Mucosa of descending colon (tissue), 1 donor: ENCODE results near the gene TRABD2A.

- PRO-cap = unidirectional peak, minus-strand start at chr2:74816619
Observed at GRCh38 chr2:74816455-74816917, 17.4 kb upstream of the HK2 start.

GRCh38 chr2:74869296-74870006 lies 35.5 kb downstream of the HK2 start:
- PRO-cap = bidirectional peak, plus-strand start at chr2:74869789, minus-strand start at chr2:74869592

DNA sequence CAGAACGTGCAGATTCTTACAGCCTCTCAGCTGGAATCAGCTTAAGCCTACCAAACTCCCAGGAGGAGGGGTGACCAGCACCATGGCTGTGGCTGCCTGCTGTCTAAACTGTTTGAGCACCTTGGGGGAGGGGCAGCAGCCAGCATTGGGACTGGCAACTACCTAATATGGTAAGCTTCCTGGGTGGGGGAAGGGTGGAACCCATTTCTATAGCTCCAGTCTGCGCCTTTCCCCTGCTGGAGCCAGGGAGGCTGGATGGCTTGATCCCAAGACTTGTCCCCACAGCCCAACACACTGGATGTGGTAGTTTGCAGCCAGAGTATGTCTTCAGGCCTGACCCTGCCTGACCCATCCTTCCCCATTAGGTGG lies 10.7 kb upstream of the POLE4 start:
- PRO-cap = no peak

GRCh38 chr2:75605703-75606622 lies 40.6 kb upstream of the MRPL19 start:
- PRO-cap = no peak

GRCh38 chr2:75702140-75702562 lies 8.6 kb downstream of the GCFC2 start:
- PRO-cap = no peak

DNA sequence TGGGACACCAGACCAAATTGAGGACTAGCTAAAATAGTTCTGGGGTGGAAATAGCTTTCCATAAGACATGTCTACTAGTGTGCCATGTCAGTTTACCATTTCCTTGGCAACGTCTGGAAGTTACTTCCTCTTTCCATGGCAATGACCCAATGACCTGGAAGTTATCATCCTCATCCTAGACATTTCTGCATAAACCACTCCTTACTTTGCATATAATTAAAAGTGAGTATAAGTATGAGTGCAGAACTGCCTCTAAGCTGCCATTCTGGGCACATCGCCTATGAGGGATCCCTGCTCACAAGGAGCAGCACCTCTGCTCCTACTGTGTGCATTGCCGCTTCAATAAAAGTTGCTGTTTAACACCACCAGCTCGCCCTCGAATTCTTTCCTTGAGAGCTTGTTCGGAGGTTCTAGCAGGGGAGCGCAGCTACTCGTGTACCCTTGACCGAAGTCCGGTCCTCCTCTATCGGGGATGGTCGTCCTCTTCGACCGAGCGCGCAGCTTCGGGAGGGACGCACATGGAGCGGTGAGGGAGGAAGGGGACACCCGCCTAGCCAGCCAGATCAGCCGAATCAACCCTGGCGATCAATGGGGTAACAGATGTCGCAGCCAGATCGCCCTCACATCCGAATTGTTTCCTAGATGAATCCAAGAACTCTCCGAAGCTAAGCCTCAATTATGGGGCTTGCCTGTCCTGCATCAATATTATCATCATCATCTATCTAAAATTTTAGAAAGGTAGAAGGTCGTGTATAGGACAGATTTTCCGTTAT lies 734.3 kb upstream of the GCFC2 start:
- PRO-cap = no peak

DNA sequence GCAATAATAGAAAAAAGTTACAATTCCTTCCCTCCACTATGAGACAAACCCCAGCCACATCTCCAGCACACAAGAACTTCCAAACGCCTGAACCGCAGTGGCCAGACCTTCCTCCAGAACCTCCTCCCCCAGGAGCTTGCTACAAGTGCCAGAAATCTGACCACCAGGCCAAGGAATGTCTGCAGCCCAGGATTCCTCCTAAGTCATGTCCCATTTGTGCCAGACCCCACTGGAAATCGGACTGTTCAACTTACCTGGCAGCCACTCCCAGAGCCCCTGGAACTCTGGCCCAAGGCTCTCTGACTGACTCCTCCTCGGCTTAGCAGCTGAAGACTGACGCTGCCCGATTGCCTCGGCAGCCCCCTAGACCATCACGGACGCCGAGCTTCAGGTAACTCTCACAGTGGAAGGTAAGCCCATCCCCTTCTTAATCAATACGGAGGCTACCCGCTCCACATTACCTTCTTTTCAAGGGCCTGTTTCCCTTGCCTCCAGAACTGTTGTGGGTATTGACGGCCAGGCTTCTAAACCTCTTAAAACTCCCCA lies 431.6 kb downstream of the LRRTM4 start:
- PRO-cap = no peak

- PRO-cap = no peak
Observed at GRCh38 chr2:77831856-77832244, 309.7 kb upstream of the LRRTM4 start.

- PRO-cap = no peak
Observed at GRCh38 chr2:78260073-78260348, 737.8 kb upstream of the LRRTM4 start.

GRCh38 chr2:78779484-78780108 lies 245.9 kb upstream of the REG3G start:
- PRO-cap = no peak

GRCh38 chr2:79001231-79001642 lies 24.3 kb upstream of the REG3G start:
- PRO-cap = no peak

DNA sequence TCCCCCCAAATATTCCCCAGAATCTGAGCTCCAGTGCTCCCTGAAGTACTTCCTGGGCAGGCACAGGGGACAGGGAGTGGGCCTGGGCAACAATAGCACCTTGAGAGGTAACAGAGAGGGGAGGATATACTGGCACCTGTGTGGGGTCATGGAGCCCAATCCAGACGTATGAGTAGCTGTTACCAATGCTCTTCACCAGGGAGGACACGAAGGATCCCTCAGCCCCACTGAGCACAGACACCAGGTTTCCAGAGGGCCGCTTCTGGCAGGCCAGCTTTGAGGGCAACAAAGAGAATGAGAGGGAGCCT lies 1.4 kb downstream of the REG3A start:
- PRO-cap = no peak

GRCh38 chr2:81015765-81016158 lies 711.2 kb upstream of the LRRTM1 start:
- PRO-cap = no peak

DNA sequence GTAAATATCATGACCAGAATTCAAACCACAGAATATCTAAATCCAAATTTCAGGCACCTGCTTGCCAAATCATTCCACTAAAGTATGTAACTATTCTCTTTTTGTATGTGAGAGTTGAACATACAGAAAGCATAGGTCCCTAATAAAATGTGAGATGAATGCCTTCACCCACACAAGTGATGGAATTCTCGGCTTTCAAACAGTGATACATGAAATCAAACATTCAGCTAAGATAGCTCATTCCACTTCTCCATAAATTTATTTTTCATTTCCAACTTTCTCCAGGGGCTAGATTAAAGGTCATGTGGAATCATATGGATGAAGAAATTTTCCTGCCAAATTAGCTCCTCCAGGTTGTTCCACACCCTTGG lies 721.6 kb downstream of the SUCLG1 start:
- PRO-cap = no peak

DNA sequence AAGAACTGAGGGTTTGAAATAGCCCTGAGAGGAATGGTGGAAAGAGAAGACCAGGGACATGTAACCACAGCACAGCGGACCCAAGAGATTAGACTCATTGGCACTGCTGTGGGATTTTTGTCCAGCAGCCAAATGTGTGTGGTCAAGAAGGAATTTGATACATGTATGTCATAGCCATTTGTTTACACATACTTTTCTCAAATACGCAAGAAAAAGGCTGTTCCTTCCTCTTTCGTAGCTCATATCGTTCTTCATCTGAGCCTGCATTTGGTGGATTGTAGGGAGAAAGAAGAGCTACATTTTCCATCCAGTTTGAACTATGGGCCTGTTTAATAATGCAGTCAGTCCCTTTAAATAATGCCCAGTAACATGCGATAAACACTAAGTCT lies 73.7 kb downstream of the TRABD2A start:
- PRO-cap = no peak

- PRO-cap = no peak
Observed at GRCh38 chr2:84849352-84849973, 31.4 kb downstream of the TRABD2A start.

DNA sequence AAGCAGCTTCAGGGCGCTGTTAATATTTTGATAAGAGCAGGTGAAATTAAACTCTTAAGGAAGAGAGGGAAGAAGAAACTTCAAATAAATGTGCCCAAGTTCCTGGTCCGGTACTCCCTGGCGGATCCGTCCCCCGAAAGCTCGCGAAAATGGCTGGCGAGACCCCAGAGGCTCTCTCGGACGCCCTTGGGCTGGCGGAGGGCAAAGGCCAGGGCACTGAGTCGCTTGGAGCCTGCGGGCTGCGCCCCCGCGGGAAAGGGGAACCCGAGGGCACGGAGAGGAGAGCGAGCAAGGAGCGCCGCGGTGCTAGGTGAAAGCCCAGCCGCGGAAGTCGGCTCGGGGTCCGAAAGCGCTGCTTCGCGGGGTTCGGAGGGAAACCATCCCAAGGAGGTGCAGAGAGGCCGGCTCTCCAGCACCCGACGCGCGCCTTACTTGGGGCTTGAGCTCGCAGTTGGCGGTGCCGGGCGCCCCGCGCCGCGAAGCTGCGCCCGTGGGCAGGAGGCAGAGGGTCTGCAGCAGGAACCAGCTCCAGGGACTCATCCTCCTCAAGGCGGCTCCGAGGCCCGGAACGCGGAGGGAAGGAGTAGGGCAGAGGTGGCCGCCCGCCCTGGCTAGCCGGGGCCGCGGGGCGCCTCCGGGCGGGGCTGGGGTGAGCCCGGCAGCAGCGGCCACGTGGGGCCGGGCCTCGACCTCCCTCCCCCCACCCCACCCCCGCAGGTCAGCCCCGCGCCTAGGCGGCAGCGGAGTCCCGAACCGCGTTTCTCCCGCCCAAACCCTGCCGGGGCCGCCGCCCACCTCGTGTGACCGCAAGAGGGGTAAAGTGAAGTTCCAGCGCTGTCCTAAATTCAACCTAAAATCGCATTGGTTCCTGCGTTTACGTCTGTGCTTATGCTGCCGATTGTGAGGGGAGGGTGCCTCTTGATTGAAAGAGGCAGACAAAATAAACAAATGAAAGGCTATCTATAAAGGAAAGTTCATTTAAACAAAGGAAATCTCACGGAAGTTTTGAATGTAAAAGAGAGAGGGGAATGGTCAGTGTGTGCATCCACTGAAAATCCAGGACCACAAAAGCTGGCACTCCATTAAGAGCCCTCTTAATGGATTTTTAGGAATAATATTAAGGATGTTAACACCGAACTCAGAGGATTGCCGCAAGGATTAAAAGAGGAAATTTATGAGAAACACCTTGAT lies at the start of gene TRABD2A:
Gene TRABD2A, minus strand, starts transcription at position 585 of the 1,191 bp plus-strand sequence.
- PRO-cap = bidirectional peak, plus-strand start at position 1,008 of the sequence, minus-strand start at position 570 of the sequence

DNA sequence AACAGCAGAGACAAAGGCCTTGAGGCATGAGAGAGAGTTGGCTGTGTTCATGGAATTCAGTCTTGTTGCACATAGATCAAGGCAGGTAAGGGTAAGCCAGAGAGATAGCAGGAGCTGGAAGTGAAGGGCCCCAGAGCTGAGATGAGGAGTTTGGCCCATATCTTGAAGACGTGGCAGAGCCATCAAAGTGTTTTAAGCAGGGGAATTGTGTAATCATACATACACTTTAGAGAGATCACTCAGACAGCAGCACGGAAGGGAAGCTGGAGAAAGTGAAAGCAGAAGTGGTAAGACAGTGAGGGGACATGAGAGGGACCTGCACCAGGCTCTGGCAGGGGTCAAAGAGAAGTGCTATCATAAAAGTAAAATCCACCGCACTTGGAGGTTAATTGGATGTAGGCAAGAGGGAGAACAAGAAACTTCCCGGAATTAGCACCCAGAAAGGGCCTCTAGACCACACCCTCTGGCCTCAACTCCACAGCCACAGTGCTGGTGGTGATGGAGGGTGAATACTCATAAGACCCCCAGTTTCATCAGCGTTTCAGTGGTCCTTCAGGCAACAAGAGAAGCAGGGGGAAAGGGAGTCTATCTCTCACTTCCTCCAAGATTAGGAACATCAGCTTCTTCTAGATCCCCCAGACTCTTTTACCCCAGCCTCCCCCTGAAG lies 8.0 kb upstream of the TRABD2A start:
- PRO-cap = unidirectional peak, plus-strand start at position 295 of the sequence

- PRO-cap = bidirectional peak, plus-strand start at chr2:84906295, minus-strand start at chr2:84906246
Observed at GRCh38 chr2:84905957-84906948, 797 bp downstream of the TMSB10 start.

GRCh38 chr2:84906949-84907767 lies 1.7 kb downstream of the TMSB10 start:
- PRO-cap = bidirectional peak, plus-strand start at chr2:84907237, minus-strand start at chr2:84907173; unidirectional peak, minus-strand start at chr2:84907708